ENCODE data around the genes VTCN1 and MAN1A2.

GRCh38 chr1:116569761-116570101 is 1.1 kb downstream of the CD58 start:
- PRO-cap = unidirectional peak, plus-strand start at chr1:116570028

GRCh38 chr1:116571352-116571779 is 540 bp upstream of the CD58 start:
- PRO-cap = no peak

- PRO-cap = no peak
Measured at GRCh38 chr1:116737917-116738289, 16.3 kb upstream of the CD2 start.

DNA sequence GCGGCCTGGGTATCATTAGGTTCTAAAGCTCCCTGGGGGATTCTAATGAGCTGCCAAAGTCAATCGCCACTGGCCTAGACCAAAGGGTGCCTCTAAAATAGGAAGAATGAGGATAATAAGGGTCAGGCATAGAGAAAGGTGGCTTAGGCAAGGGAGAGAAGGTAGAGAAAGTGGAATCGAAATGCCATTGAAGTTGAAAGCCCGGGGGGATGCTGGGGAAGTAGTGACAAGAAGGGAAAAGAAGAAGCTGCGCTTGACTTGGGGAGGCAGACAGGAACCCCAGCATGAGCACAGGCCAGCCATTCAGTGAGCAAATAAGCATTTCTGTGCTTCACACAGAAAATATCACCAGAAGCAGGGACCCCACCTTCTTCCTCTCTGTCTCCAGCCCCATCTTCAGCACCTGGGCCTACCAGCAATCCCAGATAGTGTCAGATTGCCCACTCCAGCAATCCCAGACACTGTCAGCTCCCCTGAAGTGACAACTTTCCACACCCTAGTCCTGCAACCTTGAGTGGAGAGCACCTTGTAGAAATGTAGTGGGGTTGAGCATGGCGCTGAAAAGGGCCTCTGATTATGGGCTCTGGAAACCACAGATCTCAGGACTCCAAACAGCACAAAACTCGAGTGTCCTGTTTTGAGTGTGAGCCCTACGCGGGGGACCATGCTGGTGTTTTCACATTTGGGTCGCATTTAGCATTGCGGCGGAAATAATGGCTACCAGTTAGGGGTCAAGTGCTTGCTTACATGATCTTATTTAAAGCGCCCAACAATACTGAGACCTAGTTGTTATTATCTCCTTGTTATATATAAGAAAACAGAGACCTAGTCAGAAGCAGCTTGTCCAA is 1.6 kb downstream of the CD2 start:
- PRO-cap = no peak

- PRO-cap = no peak
Measured at GRCh38 chr1:116853581-116854147, 56.1 kb upstream of the PTGFRN start.

- PRO-cap = no peak
Measured at GRCh38 chr1:116881965-116882614, 27.6 kb upstream of the PTGFRN start.

DNA sequence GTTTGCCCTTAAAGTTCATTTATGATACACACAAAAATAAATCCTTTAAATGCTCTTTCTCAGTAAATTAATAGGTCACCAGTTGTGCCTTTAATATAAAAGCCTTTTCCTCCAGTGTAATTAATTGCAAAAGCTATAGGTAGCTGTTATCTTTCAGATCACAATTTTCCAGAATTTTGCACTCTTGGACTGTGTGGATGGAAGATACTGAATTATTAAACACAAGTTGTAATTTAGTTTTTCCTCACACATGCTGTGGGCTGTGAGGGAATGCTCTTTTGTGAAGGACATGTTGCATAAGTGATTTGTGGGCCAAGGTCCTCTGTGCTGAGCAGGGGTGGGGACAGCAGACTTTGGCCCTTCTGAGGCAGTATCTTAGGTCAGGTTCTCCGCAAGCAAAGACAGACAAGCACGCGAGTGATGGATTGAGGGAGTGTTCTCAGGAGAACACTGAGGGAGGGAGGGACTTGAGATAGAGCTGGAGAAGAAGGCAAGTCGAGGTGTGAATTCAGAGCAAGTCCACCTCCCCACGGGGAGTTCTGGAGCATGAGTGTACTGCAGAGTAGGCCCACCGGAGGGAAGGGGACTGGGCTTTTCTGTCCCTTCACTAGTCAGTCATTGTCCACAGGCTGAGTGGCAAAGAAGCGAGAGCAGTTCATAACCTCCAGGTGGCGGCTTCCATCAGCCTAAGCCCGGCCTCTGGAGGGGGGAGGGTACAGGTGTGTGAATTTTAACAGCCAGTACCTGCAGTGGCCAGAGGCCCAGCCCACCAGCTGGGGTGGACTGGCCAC is 19.2 kb upstream of the CD101 start:
- PRO-cap = no peak

DNA sequence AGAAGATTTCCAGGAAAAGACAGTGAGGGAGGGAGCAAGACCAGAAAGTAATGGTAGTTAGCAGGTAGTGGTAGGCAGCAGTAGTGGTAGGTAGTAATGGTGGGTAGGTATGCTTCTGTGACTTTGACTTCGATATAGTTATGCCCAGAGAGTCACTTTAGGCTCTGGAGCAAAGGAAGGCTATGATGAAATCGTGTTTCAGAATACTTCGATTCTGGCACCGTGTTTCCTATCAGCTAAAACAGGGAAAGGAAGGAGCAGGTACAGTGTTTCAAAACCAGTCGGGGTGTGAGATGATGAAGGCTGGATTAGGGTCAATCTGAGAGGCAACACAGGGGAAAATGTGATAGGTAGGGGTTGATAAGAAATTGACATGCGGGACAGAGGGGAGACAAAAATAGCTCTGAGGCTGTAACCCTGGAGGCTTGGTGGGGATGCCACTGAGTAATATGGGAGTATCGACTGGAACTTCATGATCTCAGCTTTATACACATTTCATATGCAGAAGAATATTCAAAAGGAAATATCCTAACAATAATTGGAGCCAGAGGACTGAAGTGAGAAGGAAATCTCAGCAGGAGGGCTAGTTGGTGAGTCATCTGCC is 25.2 kb upstream of the TRIM45 start:
- PRO-cap = no peak

DNA sequence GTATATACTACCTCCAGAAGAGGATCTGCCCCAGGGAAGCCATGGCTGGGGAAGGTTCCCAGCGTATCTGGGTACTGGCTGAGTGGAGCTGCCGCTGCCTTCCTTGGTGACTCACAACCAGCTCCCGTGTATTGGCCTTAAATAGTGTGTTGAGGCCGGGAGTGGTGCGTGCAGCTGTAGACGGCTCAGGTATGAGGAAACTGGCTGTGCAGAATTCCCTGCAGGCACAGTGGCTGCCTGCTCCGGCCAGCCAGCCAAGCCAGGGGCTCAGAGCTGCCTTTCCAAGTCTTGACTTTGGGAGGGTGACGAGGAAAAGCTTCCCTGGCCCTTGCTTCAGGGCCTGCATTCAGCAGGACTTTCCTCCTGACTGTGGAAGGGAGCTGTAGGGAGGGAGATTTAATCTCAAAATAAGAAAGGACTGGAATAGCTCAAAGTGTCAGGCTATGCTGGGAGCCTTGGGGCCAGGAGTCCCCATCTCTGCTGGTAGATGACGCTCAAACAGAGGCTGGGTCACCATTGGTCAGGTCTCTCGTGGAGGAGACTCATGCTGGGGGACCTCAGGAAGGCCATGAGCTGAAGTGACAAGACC is at the start of gene VTCN1:
Gene VTCN1, minus strand, starts transcription at position 115 of the 589 bp plus-strand sequence.
- PRO-cap = no peak

GRCh38 chr1:117363377-117364429 is 3.5 kb upstream of the MAN1A2 start:
- PRO-cap = no peak

GRCh38 chr1:117366623-117367671 is at the start of gene MAN1A2:
Gene MAN1A2, plus strand, starts transcription at chr1:117367449.
- PRO-cap = bidirectional peak, plus-strand start at chr1:117366846, minus-strand start at chr1:117366685; bidirectional peak, plus-strand start at chr1:117367468, minus-strand start at chr1:117367316

DNA sequence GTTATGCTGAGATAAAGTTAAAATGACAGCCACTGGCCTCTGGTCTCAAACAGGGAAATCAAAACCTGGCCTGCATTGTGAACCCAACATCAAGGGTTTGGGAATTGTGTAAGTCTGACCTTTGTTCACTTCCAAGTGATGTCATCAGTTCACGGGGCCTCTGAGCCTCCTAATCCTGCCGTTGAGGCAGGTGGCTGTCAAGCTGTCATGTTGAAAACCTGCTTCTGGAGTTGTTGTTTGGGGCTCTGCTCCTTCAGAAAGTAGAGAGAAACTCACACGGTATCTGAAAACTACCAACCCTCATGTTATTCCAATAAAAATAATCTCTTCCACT is 61.0 kb upstream of the TENT5C start:
- PRO-cap = no peak

DNA sequence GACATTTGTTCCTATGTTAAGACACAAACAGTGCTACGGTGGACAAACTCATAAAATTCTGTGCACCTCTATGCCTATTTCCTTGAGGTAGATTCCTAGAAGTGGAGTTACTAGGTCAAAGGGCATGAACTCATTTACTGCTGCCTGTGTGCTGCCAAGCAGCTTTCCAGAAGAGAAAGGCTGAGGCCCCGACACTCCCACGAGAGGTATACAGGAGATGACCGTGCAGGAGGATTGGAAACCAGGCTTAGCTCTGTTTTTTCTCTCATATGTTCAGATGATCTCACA is 34.3 kb upstream of the TENT5C start:
- PRO-cap = no peak

GRCh38 chr1:117610996-117611801 is 5.4 kb downstream of the TENT5C start:
- PRO-cap = no peak

- PRO-cap = no peak
Measured at GRCh38 chr1:117664063-117664912, 58.4 kb downstream of the TENT5C start.

DNA sequence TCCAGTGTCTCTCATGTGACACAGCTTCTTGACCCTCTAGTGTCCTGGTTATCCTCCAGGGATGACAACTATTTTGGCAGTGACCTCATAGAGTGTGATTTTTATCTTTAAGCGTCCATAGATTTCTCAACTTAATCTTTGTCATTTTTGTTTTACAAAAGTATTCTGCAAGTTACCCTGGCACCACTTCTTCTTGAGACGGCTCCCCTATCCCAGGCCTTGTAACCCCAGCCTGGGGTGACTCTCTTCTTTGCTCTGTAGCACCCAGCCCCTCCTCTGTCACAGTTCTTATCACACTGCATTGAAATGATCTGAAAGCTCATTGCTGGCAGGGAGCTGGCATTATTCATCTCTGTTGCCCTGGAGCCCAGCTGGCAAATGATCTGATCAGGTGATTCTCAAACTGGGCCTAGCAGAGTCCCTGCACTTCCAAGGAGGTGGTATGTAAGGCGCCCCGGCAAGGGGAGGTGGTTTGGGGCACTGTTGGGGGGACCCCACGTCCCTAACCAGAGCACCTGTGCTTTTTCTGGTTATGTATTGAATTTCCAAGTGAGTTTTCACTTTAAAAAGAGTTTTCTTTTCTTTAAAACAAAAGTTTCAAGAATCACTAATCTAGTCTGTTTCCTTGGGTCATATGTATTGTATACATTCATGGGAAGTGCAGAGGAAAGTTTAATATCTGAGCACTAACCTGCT is 72.7 kb downstream of the TENT5C start:
- PRO-cap = no peak

- PRO-cap = unidirectional peak, minus-strand start at chr1:117682435
Measured at GRCh38 chr1:117682356-117682866, 76.6 kb downstream of the TENT5C start.

GRCh38 chr1:117820923-117821366 is 108.5 kb downstream of the GDAP2 start:
- PRO-cap = no peak

DNA sequence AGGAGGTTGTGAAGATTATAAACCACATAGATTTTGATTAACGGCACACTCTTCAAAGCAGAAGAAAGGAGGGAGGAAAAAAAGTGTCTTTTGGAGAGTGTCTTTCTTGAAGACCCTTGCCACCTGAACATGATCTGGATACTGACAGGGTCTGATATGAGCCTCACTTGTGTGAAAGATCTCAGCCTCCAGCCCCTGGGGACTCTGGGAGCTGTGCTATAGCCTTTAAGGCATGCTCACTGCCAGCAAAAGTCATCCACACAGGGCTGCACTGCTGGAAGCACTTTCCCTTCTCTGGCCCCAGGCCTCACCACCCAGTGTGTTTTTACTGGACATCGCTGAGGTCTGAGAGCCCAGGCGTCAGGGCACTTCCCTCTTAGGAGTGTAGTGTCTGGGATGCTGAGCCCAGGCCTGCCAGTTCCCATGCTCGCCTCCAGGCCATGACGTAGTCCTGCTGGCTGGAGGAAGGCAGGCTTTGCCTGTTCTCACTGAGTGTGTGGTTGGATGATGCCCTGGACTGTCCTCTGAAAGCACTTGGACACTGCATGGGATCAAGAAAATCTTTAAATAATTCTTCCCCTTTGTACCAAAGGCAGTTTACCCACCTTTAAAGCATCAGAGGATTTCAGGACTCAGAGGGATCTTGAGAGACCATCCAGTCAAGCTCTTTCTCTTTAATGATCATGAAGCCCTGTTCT is 101.2 kb downstream of the GDAP2 start:
- PRO-cap = no peak

- PRO-cap = no peak
Measured at GRCh38 chr1:117896720-117897210, 32.7 kb downstream of the GDAP2 start.

Measured in aorta (tissue), 1 donor.